ENCODE data around the genes GAS6 and UPF3A.

GRCh38 chr13:113859125-113859452, 4.8 kb downstream of the GAS6 start:
- PRO-cap, 6 experiments = no peak in any of the 6 experiments
- RAMPAGE, long total RNA, 2 experiments = no peak in any of the 2 experiments
- RRBS = no CpG with 5 or more reads among the region's 1 CpG

GRCh38 chr13:113863922-113864359, at the start of gene GAS6:
Gene GAS6 (minus strand): TSS chr13:113864076.
- PRO-cap, 6 experiments = peak in 6 of 6 experiments; most common plus-strand start chr13:113864142 (in 6); most common minus-strand start chr13:113864076 (in 6)
- RAMPAGE, long total RNA, 2 experiments = start-site peak on the plus strand in 1 of 2 experiments, at chr13:113864173-113864189 at its widest, 16 reads per replicate
- RRBS = 1% methylated on average over 10 of the region's 60 CpGs

DNA sequence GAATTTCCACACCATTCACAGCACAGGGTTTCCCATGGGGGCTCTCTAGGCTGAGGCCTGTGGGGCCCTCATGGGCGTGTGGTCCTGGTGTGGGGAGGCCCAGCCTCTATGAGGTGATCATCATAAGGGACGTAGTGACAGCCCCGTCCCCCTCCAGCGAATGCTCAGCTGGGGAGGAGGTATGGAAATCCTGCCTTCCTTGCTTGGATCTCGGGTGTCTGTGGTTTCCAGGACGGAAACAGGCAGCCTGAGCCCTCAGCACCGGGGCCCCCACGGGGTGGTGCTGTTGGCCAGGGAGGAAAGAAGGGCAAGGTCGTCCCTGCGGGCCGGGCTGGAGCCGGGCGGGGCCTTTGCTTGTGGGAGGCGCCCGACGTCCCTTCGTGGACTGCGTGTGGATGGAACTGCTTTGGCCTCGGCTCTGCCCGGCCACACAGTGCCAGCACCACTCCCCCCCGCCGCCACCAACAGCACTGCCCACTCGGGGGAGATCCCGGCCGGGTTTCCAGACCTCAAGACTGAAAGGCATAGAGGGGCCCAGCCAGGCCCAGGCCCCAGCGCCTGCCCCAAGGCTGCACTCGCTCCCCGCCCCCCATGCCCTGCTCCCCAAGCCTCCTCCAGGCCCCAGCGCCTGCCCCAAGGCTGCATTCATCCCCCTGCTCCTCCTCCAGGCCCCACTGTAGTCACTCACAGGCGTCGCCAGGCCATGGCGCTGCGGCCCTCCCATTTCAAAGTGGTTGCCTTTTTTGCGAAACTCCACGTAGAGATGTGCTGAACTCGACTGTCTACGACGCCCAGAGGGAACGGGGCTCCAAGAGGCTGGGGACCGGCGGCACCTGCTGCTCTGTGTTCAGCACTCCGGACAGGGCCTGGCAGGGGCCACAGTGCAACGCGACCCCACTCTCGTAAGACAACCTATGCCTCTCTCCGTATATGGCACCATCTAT, 22.6 kb downstream of the C13orf46 start:
- PRO-cap, 6 experiments = peak in 4 of 6 experiments; most common plus-strand start position 381 of the sequence (in 4)
- RAMPAGE, long total RNA, 2 experiments = no peak in any of the 2 experiments
- RRBS = no CpG with 5 or more reads among the region's 46 CpGs

GRCh38 chr13:114000139-114000649, 26.3 kb upstream of the C13orf46 start:
- PRO-cap, 6 experiments = peak in 2 of 6 experiments; most common minus-strand start chr13:114000367 (in 2)
- RAMPAGE, long total RNA, 2 experiments = no peak in any of the 2 experiments
- RRBS = no CpG with 5 or more reads among the region's 14 CpGs

DNA sequence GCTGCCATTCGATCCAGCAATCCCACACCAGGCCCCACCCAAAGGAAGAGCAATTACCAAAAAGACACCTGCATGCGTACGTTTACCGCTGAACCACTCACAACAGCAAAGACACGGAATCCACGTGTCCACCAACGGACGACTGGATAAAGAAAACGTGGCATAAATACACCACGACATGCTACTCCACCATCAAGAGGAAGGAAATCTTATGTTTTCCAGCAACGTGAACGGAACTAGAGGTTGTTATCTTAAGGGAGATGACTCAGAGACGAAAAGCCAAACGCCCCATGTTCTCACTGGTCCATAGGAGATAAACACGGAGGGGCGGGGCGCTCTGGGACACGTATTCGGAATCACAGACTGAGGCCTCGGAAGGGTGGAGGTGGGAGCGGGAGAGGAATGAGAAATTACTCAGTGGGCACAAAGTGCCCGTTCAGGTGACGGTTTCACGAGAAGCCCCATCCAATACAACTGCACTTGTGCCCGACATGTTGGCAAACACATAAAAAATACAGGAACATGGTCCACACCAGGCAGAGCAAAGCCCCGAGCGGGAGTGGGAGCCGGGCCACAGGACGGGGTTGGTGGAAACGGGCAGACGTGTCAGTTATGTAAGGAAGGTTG, 31.0 kb upstream of the C13orf46 start:
- PRO-cap, 6 experiments = peak in 1 of 6 experiments; most common plus-strand start position 417 of the sequence (in 1)
- RAMPAGE, long total RNA, 2 experiments = no peak in any of the 2 experiments
- RRBS = no CpG with 5 or more reads among the region's 31 CpGs

DNA sequence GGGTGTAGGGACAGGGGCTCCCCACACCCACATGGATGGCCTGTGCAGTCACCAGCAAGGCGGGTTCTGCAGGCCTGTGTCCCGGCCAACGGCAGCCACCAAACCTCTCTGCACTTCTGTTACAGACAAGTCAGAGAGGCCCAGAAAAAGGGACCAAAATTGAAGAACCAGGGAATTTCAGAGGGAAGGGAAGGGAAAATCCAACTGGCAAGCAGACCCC, 31.5 kb downstream of the RASA3 start:
- PRO-cap, 6 experiments = no peak in any of the 6 experiments
- RAMPAGE, long total RNA, 2 experiments = no peak in any of the 2 experiments
- RRBS = 13% methylated on average over 2 of the region's 3 CpGs

- PRO-cap, 6 experiments = no peak in any of the 6 experiments
- RAMPAGE, long total RNA, 2 experiments = no peak in any of the 2 experiments
- RRBS = no CpG with 5 or more reads among the region's 40 CpGs
Observed at GRCh38 chr13:114111173-114112245, 20.9 kb downstream of the RASA3 start.

DNA sequence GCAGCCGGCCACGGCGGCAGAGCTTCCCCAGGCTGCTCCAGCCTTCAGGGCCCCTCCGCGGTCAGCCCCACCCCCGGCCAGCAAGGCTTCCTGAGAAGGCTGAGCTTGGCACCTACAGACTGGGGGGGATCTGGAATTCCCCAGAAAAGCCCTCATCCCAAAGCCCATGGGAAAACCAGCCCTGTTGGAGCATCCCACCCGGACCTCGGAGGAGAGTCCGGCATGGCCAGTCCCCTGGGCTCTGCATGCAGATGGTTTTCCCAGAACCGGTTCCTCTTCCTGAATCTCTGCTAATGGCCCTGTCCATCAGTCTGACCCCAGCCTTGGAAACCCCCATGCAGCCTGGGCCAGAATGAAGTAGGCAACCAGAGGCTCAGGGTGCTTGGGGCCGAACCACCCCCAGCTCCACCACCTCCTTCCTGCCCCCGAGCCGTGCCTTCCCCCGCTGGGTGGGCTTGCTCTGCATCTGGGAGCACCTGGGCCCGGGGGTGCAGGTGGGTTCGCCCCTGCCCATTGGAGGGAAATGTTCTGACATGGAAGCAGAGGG, 10.2 kb downstream of the RASA3 start:
- PRO-cap, 6 experiments = no peak in any of the 6 experiments
- RAMPAGE, long total RNA, 2 experiments = no peak in any of the 2 experiments
- RRBS = 16% methylated on average over 7 of the region's 16 CpGs

DNA sequence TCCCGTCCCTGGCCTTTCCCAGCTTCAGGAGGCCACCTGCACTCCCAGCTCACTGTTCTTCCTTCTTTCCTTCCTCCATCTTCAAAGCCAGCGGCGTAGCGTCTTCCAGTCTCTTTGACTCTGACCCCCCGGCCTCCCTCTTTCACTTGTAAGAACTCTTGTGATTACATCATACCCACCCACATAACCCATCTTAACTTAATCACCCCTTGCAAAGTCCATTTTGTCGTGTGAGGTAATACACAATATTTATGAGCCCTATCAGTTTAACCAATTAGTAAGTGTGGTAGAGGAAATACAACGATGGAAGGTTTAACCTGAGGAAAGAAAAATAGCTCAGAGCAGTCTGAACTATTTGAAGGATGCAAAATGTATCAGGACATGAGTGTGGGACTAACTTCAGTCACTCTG, 4.5 kb upstream of the CDC16 start:
- PRO-cap, 6 experiments = no peak in any of the 6 experiments
- RAMPAGE, long total RNA, 2 experiments = no peak in any of the 2 experiments
- RRBS = no CpG with 5 or more reads among the region's 7 CpGs

GRCh38 chr13:114281096-114281710, at the start of gene UPF3A:
Gene UPF3A (plus strand): TSS chr13:114281601.
- PRO-cap, 6 experiments = peak in 6 of 6 experiments; most common plus-strand start chr13:114281601 (in 6); most common minus-strand start chr13:114281507 (in 6)
- RAMPAGE, long total RNA, 2 experiments = start-site peak on the plus strand in 2 of 2 experiments, at chr13:114281583-114281625 at its widest, 82 to 121 reads per replicate
- RRBS = 2% methylated on average over 24 of the region's 67 CpGs

- PRO-cap, 6 experiments = peak in 5 of 6 experiments; most common plus-strand start chr13:114281993 (in 4); most common minus-strand start chr13:114281793 (in 1)
- RAMPAGE, long total RNA, 2 experiments = start-site peak on the plus strand in 2 of 2 experiments, at chr13:114281937-114282002 at its widest, 23 to 95 reads per replicate
- RRBS = no CpG with 5 or more reads among the region's 58 CpGs
Observed at GRCh38 chr13:114281711-114282284, 397 bp downstream of the UPF3A start.

DNA sequence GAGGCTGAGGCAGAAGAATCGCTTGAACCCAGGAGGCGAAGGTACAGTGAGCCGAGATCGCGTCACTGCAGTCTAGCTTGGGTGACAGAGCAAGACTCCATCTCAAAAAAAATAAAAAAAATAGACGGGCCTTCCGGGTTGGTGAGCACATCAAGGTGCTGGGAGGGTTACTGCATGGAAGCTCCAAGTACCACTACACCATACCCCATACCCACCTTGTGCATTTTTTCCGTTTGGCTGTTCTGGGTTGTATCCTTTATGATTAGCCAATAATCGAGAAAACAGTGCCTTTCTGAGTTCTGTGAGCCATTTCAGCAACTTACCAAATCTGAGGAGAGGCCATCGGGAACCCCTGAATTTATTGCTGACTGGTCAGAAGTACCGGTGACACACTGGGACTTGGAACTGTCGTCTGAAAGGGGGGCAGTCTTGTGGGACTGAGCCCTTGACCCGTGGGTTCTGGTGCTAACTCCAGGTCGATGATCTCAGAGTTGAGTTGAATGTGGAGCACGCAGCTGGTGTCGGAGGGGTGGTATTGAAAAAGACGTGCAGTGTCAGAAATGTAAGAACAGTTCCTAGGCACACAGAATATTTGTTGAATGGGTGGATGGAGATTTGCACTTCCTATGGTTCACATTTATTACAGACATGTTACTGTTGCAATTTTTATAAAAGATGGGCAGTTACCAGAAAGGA, 15.0 kb downstream of the UPF3A start:
- PRO-cap, 6 experiments = no peak in any of the 6 experiments
- RAMPAGE, long total RNA, 2 experiments = no peak in any of the 2 experiments
- RRBS = no CpG with 5 or more reads among the region's 17 CpGs

All from heart left ventricle (tissue), 7 donors.